SK-N-MC (cell line): ENCODE measurements around a stretch of chr1.

DNA sequence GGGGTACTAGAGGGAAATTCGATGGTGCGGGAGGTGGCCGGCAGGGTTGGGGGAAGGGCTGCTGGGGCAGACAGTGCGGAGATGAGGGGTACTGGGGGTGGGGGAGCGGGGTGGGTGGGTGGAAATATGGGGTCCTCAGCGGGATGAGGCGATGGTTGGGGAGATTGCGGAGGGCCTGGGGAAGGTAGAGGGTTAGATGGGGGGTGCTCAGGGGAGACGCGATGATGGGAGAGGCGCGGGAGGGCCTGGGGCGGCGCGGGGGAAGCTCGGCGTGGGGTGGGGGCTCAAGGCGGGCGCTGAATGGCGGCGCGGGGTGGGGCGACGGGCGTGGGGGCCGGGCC lies 369 bp downstream of the FAAP20 start:
- RRBS = 11% methylated on average over 3 of the region's 26 CpGs

GRCh38 chr1:2198561-2199612 lies 4.3 kb upstream of the FAAP20 start:
- RRBS = no CpG with 5 or more reads among the region's 31 CpGs

GRCh38 chr1:2236790-2237812 lies 9.0 kb downstream of the SKI start:
- RRBS = 93% methylated on average over 1 of the region's 28 CpGs

GRCh38 chr1:2239101-2239748 lies 11.1 kb downstream of the SKI start:
- RRBS = no CpG with 5 or more reads among the region's 22 CpGs

- RRBS = 39% methylated on average over 1 of the region's 10 CpGs
These were observed 27.0 kb downstream of the SKI start for GRCh38 chr1:2254932-2255770.

DNA sequence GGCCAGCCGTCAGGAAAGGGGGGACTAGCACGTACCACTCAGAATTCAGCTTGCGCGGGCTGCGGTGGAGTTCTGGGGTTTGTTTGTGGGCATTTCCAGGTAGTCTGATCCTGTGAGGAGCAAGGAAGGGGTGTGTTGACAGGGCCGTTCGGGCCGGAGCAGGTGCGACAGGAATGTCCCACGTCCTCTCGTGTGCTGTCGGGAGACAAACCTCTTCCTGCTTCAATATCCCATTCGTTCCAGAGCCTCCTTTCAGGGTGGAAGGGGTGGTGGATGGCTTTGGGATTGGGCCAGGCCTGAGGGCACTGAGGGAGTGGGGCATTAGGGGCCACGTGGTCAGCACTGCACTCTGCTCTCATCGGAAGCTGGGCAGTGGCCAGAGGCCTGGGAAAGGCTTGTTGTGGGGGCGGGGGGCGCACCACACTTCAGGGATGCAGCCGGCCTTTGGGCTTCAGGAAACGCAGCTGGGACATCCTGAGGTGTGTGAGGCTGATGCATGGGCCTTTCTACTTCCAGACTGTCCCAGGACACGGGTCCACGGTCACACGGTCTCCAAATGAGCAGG lies 39.2 kb downstream of the SKI start:
- RRBS = no CpG with 5 or more reads among the region's 22 CpGs

GRCh38 chr1:2274113-2275011 lies 46.2 kb downstream of the SKI start:
- RRBS = no CpG with 5 or more reads among the region's 28 CpGs

- RRBS = no CpG with 5 or more reads among the region's 10 CpGs
These were observed 48.7 kb downstream of the SKI start for GRCh38 chr1:2276678-2277405.

DNA sequence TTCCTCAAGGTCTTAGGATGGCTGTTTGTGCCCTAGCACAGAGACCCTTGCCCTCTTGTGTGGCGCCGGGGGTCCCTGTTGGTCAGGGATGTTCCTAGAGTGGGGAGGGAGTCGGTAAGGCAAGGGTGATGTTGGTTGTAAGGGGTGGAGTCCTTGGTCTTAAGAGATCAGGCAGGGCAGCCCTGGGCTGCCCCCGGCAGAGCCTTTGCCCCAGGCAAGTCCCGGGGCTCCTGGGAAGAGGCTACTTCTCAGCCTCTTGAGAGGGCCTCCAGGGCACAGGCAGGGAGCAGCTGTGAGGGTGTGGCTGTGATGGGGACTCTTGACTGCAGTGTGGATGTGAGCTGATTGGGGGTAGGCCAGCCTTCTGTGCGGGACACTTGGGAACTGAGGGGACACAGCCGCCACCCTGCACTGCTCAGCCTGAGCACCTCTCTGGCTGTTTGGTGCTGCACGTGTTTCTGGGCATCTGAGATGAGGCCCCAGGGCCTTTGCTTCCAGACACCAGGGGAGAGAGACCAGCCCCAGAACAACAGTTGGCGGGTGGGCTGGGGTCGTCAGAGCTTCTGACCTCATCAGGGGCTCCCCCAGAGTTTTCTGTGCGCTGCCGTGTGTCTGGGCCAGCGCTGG lies 62.0 kb downstream of the SKI start:
- RRBS = no CpG with 5 or more reads among the region's 13 CpGs

- RRBS = 96% methylated on average over 3 of the region's 19 CpGs
These were observed 76.1 kb downstream of the SKI start for GRCh38 chr1:2304240-2304579.

DNA sequence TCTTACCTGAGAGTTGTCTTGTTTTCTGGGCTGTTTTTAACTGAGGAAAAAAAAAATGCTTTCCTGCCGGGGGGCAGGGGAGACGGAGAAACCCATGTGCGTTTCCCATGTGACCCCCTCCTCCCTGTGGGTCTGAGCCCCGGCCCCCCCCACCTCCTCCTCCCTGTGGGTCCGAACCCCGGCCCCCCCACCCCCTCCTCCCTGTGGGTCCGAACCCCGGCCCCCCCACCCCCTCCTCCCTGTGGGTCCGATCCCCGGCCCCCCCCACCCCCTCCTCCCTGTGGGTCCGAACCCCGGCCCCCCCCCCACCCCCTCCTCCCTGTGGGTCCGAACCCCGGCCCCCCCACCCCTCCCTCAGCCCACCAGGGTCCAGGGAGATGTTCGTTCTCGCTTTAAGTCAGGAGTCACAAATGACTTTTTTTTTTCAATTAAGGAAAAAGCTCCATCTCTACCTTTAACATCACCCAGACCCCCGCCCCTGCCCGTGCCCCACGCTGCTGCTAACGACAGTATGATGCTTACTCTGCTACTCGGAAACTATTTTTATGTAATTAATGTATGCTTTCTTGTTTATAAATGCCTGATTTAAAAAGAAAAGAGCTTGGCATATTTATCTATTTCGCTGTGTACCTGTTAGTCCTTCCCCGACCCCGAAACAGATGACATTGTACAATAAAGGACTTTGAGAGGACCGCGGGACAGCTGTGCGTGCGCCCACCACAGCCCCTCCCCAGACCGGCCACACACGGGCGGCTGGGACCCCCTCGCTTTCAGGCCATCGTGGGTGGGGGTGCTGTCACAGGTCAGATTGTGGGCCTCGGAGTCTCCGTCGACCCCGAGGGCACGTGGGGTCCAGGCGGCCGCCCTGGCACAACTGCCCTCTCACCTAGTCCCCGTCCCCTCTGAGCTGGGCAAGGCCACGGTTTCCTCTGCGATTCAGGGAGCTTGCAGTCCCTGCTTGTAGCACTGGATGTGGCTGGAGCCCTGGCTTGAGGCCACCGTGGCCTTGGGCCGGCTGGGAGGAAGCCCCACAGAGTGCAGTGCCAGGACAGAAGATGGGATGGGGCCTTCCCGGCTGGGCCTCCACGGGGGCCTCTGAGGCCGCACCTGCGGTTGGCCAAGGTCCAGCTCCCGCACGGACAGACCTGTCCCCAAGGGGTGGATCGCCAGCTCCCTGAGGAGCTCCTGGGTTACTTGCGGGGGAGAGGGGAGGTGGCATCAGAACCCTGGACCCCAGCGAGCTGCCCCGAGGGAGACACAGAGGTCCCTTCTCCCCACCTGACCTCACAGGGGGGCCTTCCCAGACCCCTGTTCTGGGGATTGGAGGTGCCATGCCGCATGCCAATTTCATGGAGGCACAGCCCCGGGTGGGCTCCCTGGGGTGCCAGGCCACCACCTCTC lies 81.3 kb downstream of the MORN1 start:
- RRBS = 67% methylated on average over 8 of the region's 57 CpGs

DNA sequence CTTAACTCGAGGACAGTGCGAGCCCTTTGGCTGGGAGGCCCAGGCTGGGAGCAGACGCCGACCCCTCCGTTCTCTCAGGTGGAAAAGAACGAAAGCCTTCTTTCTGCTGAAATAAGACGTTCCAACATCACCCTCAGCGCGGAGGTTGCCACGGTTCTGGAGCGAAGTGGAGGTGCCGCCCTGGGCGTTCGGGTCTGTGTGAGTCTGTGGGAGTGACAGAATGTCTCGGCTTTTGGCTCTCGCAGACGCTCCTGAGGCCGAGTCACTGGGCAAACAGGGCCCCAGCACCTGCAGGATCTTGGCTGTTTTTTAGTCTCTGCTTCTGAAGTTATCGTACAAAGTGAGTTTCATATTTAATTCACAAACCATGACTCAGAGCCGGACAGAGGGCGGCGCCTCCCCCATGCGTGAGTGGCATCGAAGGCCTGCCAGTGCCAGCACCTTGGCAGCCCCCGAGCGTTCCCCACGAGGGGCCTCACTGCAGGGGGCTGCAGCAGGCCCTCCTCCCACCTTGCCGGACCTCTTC lies 56.6 kb downstream of the MORN1 start:
- RRBS = no CpG with 5 or more reads among the region's 28 CpGs

GRCh38 chr1:2415355-2416211 lies 3.2 kb upstream of the PEX10 start:
- RRBS = 21% methylated on average over 10 of the region's 32 CpGs

GRCh38 chr1:2477925-2478652 lies 2.0 kb downstream of the PLCH2 start:
- RRBS = 88% methylated on average over 9 of the region's 36 CpGs

GRCh38 chr1:2523177-2524372 lies 2.8 kb downstream of the PANK4 start:
- RRBS = 90% methylated on average over 11 of the region's 39 CpGs

- RRBS = no CpG with 5 or more reads among the region's 18 CpGs
These were observed 941 bp downstream of the PANK4 start for GRCh38 chr1:2525424-2525885.

DNA sequence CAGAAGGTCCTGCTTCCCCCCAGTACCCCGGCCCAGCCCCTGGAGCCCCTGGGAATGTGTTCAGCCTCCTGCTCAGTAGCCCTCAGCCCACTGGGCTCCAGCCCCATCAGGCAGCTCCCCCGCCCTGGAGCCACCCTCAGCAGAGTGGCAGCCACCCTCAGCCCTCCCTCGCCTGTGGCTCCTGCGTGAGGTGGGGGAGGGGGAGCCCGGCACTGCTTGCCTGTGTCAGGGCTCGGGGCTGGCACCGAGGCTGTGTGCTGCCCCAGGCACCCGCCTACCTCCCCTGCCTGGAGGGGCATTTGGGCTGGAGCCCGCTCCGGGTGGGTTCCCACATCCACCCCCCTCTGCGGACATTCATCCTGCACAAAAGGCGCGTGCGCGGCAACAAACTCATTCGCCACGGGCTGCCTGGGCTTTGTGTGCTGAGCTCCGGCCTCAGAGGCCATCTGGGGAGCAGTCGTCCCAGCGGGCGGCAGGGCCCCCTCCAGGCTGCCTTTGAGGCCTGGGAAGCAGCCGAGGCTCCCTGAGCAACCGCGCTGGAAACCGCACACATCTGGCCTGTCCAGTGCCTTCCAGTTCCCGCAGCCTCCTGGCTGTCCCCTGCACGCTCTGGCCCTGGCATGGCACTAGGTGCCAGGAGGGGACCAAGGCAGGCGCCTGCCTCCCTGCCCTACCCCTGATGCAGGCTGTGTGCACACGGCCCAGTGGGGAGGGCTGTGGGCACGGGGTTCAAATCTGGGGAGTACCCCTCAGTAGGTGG lies 12.5 kb upstream of the TNFRSF14 start:
- RRBS = 8% methylated on average over 7 of the region's 30 CpGs

DNA sequence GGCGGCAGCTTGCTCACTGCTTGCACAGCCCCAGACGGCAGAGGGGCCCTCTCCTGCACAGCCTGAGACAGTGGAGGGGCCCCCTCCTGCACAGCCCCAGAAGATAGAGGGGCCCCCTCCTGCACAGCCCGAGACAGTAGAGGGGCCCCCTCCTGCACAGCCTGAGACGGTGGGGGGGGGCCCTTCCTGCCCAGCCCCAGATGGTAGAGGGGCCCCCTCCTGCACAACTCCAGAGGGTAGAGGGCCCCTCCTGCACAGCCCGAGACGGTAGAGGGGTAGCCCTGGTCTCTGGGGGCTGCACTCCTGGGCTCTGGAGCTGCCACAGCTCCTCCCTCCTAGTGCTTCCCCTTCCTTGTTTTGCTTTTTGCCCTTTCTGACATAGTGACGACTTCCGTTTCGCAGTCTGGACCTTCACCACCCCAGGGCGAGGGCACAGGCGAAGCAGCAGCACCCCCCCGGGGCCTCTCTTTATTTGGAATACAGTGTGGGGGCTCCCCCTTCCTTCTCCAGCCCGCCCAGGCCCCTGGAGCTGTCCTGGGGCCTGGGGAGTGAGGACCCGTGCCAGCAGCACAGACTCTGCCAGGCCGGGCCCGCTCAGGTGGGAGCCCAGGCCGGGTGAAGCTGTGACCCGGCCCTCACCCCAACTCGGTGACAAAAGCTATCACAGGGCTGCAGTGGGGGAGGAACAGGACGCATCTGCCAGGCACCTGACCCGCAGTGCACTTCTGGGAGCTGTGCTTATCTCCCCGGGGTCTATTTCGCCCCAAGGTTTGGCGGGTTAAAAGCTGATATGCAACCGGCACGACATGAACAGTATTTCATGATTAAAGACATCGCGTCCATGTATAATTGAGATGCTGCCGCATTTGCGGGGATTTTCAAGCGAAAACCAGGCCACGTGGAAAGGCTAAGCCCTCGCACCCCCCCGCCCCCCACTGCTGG lies 1.1 kb upstream of the PRXL2B start:
- RRBS = under 1% methylated on average over 7 of the region's 34 CpGs

GRCh38 chr1:2587219-2587742 lies 704 bp downstream of the PRXL2B start:
- RRBS = no CpG with 5 or more reads among the region's 33 CpGs

GRCh38 chr1:2638406-2639386 lies 5.9 kb upstream of the MMEL1 start:
- RRBS = no CpG with 5 or more reads among the region's 23 CpGs